Mammary microvascular endothelial cell (primary cell): Measurements from ENCODE around the gene SMAD2.

DNA sequence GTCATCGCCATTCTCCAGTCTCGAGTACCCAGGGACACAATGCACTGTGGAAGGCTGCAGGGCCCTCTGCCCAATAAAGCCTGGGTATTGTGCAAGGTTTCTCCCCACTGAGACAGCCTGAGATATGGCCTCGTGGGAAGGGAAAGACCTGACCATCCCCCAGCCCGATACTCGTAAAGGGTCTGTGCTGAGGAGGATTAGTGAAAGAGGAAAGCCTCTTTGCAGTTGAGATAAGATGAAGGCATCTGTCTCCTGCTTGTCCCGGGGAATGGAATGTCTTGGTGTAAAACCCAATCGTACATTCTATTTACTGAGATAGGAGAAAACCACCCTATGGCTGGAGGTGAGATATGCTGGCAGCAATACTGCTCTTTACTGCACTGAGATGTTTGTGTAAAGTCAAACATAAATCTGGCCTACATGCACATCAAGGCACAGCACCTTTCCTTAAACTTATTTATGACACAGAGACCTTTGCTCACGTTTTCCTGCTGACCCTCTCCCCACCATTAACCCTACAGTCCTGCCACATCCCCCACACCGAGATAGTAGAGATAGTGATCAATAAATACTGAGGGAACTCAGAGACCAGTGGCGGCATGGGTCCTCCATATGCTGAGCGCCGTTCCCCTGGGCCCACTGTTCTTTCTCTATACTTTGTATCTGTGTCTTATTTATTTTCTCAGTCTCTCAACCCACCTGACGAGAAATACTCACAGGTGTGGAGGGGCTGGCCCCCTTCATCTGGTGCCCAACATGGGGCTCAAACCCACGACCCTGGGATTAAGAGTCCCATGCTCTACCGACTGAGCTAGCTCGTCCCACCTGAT lies 9.3 kb downstream of the ATP5F1A start:
- RAMPAGE, long total RNA, result no peak

DNA sequence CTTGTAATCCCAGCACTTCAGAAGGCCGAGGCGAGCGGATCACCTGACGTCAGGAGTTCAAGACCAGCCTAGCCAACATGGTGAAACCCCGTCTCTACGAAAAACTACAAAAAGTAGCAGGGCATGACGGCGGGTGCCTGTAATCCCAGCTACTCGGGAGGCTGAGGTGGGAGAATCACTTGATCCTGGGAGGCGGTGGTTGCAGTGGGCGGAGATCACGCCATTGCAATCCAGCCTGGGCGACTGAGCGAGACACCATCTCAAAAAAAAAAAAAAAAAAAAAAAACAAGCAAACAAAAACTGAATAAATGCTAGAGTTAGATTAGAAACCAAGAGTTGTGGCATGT lies 1.4 kb downstream of the ATP5F1A start:
- RAMPAGE, long total RNA, result no peak

DNA sequence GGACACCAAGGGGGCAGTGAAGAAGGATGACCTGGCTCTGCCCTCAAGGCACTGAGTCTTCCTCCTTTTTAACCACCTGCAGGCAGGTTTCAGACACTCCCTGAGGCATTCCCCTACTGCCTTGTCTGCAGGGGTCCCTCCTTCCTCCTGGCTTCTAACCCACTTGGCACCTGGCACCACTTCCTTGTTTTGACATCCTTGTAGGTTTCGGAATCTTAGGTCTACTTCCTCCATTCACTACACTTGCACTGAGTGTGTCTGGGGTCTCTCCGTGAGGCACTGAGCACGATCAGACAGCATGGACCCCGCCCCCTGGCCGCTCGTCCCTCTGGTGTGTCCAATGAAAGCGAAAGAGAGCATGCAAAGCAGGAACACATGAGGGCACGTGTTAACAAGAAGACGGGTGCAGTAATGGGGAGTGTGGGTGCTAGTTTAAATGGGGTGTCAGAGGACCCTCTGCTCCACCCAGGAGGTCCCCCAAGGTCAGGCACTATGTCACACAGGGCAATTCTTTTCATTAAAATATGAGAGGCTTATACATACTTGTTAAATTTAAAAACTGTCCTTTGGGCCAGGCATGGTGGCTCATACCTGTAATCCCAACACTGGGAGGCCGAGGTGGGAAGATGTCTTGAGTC lies 5.8 kb upstream of the C18orf25 start:
- RAMPAGE, long total RNA, result no peak

DNA sequence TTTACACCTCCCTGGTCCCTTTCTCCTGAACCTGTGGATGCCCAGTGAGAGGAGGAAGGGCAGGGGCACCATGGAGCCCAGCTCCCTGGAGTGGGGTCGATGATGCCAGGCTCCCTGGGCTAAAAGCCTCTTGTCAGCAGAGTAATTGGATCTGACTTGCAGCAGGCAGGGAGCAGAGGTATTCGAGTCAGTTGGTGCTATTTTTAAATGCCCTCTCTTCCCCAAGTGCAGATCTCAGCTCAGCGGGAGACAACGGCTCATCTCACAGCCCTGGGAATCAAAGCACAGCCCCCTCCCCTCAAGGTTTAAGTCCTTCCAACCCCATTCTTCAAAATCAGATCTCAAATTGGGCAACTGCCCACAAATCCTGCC lies 78.0 kb downstream of the RNF165 start:
- RAMPAGE, long total RNA, result no peak

DNA sequence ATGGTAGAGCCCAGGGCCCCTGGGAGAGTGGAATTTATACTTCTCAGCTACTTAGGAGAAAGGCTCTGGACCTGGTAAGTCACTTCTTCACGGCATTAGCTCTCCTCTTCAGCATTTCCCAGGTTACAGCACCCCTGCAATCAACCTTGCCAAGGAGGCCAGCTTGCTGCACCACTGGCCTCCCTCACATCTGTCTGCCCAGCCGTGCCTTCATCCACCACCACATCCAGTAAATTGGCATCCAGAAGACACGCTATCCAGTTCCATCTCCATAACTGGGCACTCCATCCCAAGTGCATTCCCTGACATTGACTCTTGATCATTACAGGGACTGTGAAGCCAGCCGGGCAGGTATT lies 95.3 kb downstream of the LOXHD1 start:
- RAMPAGE, long total RNA, result no peak

DNA sequence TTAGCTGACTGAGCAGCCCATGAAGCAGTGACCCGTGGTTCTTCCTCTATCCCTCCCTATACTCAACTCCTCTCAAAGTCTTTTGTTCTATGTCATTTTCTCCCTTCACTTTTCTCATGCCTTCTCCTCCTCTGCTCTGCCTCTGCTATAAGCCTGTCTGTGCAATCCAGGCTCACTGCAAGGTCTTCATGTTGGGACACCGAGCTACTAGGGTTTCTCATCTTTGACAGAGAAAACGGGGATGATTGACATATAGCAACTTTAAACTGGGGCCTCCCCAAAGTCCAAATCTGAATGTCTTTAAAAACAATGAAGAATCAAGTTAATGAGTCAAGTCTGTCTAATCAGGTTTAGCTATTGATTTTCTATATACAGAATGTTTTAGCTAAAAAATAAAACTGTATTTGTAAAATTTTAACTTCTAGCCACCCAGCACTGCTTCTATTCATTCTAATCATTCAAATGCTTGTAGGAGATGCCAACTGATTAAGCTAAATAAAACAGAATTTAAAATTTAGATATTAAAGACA lies 57.8 kb upstream of the ST8SIA5 start:
- RAMPAGE, long total RNA, result no peak

GRCh38 chr18:46820687-46821366 lies 64.0 kb upstream of the ST8SIA5 start:
- RAMPAGE, long total RNA, result no peak

DNA sequence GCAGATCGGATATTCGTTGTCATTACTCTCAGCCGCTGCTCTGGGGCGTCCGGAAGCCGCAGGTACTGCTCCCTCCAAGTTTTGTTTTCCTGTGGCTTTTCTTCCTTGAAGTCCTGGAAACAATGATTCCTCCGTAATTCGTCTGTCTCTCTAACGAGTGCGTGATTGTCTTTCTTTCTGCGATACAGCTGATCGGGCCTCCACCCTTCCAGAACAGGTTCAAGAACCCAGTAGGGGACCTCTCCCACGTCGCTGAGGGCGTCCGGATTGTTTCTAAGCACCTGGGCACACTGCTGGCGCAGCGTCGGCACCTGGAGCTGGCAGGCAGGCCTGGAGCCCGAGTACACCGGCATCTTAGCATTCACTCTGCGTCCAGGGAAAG lies 2.1 kb downstream of the ELOA2 start:
- RAMPAGE, long total RNA, result no peak

DNA sequence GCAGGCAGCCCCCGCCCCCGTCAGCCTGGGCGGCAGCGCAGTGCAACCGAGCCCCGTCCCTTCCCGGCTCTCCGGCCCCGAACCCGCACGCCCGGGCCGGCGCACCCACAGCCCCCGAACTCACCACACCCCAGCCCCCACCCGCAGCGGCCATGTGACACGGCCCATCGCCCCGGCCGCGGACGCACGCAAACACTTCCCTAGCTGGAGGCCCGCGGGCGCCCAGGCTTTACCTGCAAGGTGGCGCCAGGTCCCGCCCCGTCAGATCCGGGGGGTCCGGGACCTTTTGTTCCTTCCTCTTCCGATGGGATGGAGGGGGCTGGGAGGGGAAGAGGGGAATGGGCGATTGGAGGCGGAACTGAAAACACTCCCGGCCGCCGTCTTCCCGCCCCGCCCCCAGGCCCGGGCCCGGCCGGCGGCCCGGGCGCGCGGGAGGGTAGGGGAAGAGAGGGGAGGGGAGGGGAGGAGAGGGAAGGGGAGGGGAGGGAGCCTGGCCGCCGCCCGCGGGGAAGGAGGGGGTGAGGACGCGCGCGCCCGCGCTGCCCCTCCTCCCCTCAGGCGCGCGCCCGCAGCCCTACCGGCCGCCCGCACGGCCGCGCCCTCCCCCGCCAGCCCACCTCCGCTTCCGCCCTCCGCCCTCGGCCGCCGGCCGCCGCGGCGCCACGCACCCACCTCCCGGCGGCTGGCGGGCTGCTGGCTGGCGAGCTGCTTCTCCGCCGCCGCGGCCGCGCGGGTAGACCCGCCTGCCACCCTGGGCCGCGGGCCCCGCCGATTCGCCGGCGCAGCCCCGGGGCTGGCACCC lies at the start of gene SMAD2:
SMAD2 (minus strand) TSS at position 532 of the 802 bp plus-strand sequence.
- RAMPAGE, long total RNA, result start-site peak on the minus strand centred at position 338 of the sequence, 178 bp wide, 355 and 289 reads in 2 replicates; start-site peak on the minus strand centred at position 737 of the sequence, 44 bp wide, 567 and 181 reads in 2 replicates

GRCh38 chr18:47930930-47931773 lies 693 bp upstream of the SMAD2 start:
- RAMPAGE, long total RNA, result no peak

- RAMPAGE, long total RNA, result no peak
These were observed 6.8 kb downstream of the CTIF start for GRCh38 chr18:48545500-48546077.

GRCh38 chr18:48582829-48583392 lies 44.1 kb downstream of the CTIF start:
- RAMPAGE, long total RNA, result no peak

DNA sequence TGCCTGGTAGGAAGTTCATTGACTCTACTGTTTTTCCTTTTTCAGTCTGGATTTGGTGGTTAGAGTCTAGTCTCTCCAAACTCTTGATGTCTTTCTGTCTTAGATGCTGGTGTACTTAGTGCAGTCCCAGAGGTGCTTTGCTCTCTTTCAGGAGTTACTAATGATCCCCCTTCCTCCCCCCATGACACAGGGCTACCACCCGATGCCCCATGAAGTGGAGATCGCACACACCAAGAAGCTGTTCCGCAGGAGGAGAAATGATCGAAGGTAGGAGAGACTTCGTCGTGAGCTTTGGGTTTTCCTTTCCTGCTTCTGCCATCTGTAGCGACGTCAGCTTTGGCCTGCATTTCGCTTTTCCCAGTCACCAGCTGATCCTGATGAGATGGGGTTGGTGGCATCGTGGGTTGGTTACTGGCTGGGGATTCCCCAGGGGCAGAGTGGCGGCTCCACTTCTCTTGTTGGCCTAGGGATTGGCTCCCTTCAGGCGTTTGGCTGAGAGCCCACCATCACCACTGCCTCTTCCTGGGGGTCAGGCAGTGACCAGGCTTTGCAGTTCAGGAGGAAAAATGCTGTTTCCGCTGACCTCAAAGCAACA lies 172.7 kb downstream of the CTIF start:
- RAMPAGE, long total RNA, result no peak

- RAMPAGE, long total RNA, result no peak
These were observed 148.8 kb downstream of the SMAD7 start for GRCh38 chr18:48801678-48802656.

GRCh38 chr18:48818823-48819897 lies 131.6 kb downstream of the SMAD7 start:
- RAMPAGE, long total RNA, result no peak

GRCh38 chr18:48879777-48880062 lies 71.0 kb downstream of the SMAD7 start:
- RAMPAGE, long total RNA, result no peak

- RAMPAGE, long total RNA, result no peak
These were observed 33.0 kb downstream of the SMAD7 start for GRCh38 chr18:48917458-48918410.

DNA sequence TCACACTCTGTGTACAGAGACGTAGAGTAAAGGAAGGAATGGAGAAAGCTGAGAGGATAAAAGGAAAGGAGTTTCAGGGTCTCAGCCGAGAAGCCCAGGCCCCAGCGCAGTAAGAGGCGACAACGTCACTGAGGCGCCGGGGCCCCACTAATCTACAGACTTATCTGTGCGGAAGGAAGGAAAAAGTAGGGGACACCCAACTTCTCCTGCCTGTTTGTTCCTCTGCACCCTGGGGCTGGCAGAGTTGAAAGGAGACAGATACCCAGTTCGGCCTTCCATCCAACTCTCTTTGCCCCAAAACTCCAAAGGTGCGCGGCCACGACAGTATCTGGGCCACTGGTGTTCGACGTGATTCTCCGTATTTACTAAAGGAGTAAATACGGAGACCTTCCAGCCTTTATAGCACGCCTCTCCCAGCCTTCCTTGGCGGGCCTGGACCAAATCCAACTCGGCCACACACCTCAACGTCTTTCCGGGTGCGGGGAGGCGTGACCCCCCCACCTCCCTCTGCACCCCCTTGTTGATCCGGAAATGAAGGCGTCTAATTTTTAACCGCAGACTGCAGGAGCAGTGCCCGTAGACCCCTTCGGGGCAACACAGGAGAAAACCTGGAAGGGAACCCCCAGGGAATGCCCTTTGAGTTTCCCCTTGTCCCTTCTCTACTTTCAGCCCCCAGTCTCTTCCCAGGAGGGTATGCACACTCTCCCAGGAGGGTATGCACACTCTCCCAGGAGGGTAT lies 1.6 kb downstream of the SMAD7 start:
- RAMPAGE, long total RNA, result no peak

- RAMPAGE, long total RNA, result no peak
These were observed 259 bp downstream of the SMAD7 start for GRCh38 chr18:48950654-48950758.

GRCh38 chr18:48960276-48960945 lies 9.6 kb upstream of the SMAD7 start:
- RAMPAGE, long total RNA, result no peak